SK-MEL-5 (cell line): ENCODE measurements around a stretch of chr9.

RAMPAGE:
- cytosol, long total RNA: no peak
- long total RNA: no peak
- nucleus, long total RNA: no peak
Observed at GRCh38 chr9:116395258-116395768, 241.7 kb downstream of the PAPPA start.

DNA sequence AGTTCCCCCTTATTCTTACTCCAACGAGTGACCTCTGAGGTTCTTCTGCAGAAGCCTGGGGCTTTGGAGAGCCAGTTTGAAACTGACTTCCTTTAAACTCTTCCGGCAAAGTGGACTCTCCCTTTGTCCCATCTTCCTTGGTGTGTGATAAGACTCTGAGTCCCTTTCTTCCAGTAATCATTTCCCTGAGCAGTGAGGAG is 137.6 kb upstream of the ASTN2 start:
RAMPAGE:
- cytosol, long total RNA: no peak
- long total RNA: no peak
- nucleus, long total RNA: no peak

GRCh38 chr9:117719121-117719388 is 14.9 kb downstream of the TLR4 start:
RAMPAGE:
- cytosol, long total RNA: no peak
- long total RNA: no peak
- nucleus, long total RNA: no peak

RAMPAGE:
- cytosol, long total RNA: no peak
- long total RNA: no peak
- nucleus, long total RNA: no peak
Observed at GRCh38 chr9:118331424-118332242, 627.4 kb downstream of the TLR4 start.

GRCh38 chr9:119004535-119005103 is 364.6 kb downstream of the BRINP1 start:
RAMPAGE:
- cytosol, long total RNA: no peak
- long total RNA: no peak
- nucleus, long total RNA: no peak

GRCh38 chr9:120532980-120533414 is 47.0 kb downstream of the CDK5RAP2 start:
RAMPAGE:
- cytosol, long total RNA: no peak
- long total RNA: no peak
- nucleus, long total RNA: no peak

GRCh38 chr9:120653029-120653482 is 61.2 kb downstream of the MEGF9 start:
RAMPAGE:
- cytosol, long total RNA: no peak
- long total RNA: no peak
- nucleus, long total RNA: no peak

RAMPAGE:
- cytosol, long total RNA: no peak
- long total RNA: no peak
- nucleus, long total RNA: no peak
Observed at GRCh38 chr9:120713248-120713801, 945 bp downstream of the MEGF9 start.

DNA sequence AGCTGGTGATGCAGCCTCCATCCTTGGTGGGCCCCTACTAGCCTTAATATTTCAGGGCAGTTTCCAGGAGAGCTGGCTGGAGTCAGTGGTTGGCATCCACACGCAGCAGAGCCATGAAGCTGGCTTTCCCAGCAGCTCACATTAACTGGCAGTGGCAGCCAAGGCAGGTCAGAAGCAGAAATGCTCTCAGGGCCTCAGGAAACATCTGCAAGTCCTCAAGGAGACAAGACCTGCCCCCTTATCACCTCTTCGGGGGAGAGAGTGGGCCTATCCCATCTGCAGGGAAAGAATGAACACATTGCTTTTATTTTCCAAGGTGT is 20.8 kb upstream of the MEGF9 start:
RAMPAGE:
- cytosol, long total RNA: no peak
- long total RNA: no peak
- nucleus, long total RNA: no peak

GRCh38 chr9:120903850-120905025 is 22.4 kb downstream of the TRAF1 start:
RAMPAGE:
- cytosol, long total RNA: no peak
- long total RNA: no peak
- nucleus, long total RNA: no peak

DNA sequence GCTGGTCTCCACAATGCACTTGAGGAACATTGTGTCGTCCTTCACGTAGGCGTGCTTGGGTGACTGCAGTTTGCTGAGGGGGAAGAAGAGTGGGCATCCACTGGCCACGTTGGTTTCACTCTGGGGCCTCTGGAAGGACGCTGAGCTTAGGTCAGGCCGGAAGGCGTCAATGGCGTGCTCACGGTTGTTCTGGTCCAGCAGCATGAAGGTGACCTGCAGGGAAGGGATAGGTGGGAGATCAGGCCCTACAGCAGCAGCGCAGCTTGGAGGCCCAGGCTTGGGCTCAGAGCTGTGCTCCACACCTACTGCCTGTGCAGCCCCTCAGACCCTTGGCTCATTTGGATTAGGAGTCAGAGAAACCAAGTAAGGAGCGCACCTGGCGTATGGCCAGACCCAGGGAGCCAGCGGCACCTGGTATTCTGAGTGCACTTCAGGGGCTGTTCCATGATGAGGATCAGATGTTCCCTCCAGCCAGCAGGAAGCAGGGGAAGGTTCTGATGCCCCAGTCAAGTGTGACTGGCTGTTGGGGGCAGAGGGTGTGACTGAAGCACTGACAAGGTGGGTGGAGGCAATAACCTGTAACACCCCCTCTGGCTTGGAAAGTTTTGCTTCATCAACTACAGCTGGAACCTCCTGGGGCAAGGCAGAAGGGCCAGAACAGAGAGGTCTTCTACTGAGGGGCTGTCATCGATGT is 21.4 kb downstream of the TRAF1 start:
RAMPAGE:
- cytosol, long total RNA: no peak
- long total RNA: no peak
- nucleus, long total RNA: no peak

DNA sequence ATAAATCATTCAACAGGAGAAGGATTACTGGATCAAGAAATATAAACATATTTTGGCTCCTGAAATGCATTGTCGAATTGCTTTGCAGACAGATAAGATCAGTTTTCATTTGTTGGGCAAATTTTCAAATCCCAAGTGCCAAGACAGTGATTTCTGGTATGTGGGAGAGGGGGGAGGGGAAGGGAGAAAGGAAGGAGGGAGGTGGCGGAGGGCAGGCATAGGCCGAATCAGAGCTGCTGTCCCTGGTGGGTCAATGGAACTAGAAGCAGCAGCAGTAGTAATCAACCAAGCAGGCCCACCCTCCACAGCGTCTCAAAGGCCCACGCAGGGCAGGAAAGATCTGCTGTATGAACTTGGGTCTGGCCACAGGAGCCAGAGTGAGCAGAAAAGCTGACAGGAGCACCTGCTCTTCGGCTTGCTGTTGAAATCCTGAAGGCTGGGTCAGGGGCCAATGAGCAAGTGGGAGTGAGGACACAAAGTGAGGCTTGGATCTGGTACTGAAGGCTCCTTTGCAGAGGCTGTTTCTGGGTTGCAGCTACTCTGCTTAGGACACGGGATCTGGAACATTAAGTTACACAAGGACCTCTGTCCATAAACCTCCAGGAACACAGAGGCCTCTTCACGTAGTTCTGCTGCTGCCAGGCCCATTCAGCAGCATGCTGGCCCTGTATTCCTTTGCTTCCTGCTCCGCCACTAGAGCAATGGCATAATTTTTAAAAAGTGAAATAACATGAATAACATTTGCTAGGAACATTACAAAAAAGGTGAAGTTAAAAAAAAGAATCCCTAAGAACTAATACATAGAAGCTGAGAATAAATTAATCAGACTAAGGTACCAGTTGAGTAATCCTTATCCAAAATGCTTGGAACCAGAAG is 16.0 kb upstream of the TRAF1 start:
RAMPAGE:
- cytosol, long total RNA: no peak
- long total RNA: no peak
- nucleus, long total RNA: no peak

DNA sequence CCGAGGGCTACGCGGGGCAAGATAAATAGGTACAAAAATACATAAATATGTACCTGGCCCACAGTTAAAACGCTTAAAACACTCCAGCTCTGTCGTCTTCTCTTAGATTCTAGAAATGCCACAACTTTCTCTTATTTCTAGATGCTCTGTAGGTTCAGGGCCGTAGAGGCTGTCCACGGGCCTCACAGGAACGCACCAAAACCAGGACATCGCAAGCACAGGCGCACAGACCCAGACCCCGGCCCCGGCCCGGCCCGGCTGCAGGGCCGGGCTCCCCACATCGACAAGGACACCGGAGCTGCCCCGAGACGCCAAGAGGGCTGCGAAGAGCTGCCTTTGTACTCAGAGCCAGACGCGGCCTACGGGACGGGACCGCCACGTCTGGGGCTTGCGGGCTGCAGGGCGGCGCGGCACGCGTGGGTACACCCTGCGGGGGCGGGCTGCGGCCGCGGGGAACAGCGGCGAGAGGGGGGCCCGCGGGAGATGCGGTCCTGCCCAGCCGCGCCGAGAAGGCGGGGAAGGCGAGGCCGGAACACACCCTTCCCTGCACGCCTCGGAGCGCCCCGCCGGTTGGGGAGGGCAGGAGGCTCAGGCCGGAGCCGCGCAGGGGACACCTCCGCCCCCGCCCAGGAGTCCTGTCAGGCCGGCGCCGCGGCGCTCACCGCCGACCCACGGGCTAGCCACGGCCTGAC is 700 bp downstream of the RAB14 start:
RAMPAGE:
- cytosol, long total RNA: no peak
- long total RNA: no peak
- nucleus, long total RNA: no peak

DNA sequence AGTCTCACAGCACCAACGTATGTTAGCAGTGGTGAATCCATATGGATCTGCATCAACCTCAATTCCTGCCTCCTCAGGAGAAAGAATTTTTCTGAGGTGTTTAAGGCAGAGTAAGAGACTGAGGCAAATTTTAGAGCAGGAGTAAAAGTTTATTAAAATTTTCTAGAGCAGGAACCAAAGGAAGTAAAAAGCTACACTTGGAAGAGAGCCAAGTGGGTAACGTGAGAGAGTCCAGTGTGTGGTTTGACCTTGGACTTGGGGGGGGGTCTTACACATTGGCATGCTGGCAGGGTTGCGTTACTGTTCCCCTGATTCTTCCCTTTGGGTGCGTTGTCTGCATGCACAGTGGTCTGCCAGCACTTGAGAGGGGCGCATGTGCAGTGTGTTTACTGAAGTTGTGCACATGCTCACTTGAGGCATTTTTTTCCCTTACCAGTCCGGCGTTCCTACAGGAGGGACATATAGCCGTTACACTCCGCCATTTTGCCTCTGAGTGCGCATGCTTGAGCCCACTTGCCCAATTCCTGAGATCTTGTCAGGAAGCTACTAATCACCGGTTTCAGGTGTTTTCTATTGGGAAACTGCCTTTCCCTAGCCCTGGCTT is 21.1 kb upstream of the RAB14 start:
RAMPAGE:
- cytosol, long total RNA: no peak
- long total RNA: no peak
- nucleus, long total RNA: no peak

GRCh38 chr9:121282553-121283226 is 14.7 kb downstream of the GSN start:
RAMPAGE:
- cytosol, long total RNA: no peak
- long total RNA: no peak
- nucleus, long total RNA: no peak

GRCh38 chr9:121289858-121289986 is 21.8 kb downstream of the GSN start:
RAMPAGE:
- cytosol, long total RNA: no peak
- long total RNA: no peak
- nucleus, long total RNA: no peak

GRCh38 chr9:121332354-121332881 is 37.6 kb downstream of the STOM start:
RAMPAGE:
- cytosol, long total RNA: no peak
- long total RNA: no peak
- nucleus, long total RNA: no peak

DNA sequence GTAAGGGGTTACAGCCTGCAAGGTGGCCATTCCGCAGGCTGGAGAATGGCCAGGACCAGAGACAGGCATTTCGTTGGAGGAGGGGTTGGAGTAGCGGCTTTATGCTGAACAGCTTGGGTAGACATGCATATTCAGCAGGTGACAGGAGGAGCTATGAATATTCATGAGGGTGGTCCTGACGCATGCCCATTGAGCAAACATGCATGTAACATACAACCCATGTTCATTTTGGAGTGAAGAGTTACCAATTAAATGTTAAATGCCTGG is 1.1 kb upstream of the STOM start:
RAMPAGE:
- cytosol, long total RNA: no peak
- long total RNA: no peak
- nucleus, long total RNA: no peak

GRCh38 chr9:121622529-121623329 is 28.7 kb upstream of the DAB2IP start:
RAMPAGE:
- cytosol, long total RNA: no peak
- long total RNA: no peak
- nucleus, long total RNA: no peak

DNA sequence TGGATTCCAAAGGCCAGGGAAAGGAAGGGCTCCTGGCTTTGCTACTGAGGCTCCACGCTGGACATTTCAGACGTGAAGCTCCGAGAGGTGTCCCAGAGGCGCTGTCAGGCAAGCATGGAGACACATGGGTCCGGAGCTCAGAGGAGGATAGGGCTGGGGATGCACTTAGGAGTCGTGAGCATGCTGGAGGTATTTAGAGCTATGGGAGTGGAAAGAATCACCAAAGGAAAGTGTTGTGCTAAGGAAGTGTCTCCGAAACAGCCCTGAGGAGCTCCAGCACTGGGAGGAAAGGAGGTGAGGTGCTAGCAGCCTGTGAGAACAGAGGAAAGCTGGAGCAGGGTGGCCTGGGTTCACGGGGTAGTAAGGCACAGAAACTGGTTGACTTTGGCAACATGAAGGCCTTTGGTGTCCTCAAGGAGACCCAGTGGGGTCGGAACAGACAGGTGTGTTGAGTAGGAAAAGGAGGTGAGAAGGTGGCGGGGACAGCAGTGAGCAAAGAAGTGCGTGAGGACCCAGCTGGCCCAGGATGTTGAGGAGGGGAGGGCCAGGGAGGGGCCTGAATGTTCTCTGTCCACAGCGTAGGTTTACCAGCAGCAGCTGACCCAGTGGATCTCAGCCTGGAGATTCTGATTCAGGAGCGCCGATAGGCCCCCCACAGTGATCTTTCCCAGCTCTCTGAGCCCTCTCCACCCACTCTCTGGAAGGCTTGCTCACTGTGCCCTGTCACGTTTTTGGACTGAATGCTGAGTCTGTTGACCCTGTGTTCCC is 88.4 kb downstream of the DAB2IP start:
RAMPAGE:
- cytosol, long total RNA: no peak
- long total RNA: no peak
- nucleus, long total RNA: no peak